ENCODE measurements around a stretch of chr15.

DNA sequence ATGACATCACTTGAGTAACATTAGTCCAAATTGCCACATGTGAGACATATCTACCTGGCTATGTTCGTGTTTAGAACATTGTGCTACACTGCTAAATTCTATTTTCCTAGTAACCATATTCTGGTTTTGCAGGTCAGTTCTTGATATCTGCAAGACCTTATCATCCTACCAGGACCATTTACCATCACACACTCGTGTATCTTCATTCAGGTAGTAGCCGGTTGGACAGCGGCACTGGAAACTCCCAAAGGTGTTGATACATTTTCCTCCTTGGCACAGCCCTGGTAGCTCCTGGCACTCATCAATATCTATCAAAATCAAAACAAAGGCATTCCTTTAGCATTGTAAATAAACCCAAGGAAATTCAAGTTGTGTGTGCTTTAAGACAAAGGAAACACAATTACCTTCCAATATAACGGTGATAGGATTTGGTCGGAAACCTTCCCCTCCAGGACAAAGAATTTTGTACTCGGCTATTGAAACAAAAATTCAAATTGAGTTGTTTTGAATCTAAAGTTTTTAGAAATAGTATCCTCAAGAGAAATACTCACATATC, 134.2 kb downstream of the DUT start:
- PRO-cap = no peak

- PRO-cap = no peak
Observed at GRCh38 chr15:48797828-48798307, 13.0 kb downstream of the CEP152 start.

DNA sequence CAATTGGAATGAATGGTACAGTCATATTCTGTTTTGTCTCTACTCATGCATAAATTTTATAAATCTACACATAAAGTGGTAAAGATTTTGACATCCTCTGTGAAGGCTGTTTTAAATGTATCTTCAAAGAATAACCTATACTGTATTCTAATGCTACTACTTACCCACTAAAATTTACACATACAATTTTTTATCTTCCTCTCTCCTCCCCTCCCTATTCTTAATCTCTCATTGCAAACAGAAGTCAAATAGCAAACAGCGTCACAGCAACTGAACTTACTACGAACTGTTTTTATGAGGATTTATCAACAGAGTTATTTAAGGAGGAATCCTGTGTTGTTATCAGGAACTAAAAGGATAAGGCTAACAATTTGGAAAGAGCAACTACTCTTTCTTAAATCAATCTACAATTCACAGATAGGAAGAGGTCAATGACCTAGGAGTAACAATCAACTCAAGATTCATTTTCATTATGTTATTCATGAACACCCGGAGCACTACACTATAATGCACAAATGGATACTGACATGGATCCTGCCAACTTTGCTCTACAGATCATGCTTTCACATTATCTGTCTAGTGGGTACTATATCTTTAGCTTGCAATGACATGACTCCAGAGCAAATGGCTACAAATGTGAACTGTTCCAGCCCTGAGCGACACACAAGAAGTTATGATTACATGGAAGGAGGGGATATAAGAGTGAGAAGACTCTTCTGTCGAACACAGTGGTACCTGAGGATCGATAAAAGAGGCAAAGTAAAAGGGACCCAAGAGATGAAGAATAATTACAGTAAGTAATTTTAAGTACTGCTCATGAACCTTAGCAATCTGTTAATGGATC, 971 bp downstream of the FGF7 start:
- PRO-cap = no peak

- PRO-cap = no peak
Observed at GRCh38 chr15:49906680-49907088, 212.3 kb downstream of the ATP8B4 start.

- PRO-cap = no peak
Observed at GRCh38 chr15:50088432-50088821, 30.6 kb downstream of the ATP8B4 start.

DNA sequence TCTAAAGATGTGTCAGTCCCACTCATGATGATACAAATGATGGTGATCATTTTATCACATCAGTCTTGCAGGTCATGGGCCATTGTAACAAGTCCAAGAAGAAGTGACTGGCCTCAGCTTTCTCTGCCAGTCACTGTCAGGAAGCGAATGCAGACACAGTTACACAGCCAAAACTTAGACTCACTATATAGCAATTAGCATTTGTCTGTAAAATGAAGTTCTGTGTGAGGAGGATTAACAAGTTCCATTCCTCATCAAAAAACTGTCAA, 18.5 kb downstream of the ATP8B4 start:
- PRO-cap = no peak

GRCh38 chr15:50110306-50110626, 8.8 kb downstream of the ATP8B4 start:
- PRO-cap = no peak

DNA sequence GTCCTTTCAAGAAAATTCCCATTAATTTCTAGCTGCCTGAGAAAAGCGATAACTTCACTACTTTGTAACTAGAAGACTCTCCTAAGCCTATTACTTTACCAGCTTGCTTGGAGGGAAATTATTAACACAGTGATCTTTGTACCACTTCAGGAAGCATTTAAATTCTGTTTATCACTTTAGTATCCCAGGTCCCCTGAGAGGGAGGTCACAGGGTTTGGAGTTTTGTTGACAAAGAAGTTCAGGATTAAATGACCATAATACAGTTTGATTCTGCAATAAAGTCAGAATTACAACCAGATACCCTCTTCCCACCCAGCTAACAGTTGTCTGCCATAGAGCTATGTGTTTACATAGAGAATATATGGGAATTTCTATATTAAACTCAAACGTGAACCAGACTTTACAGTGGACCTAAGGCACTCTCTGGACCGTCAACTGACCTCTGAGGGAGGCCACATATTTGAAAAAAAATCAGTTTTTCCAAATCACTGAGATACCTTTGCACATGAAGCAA, 3.0 kb downstream of the SLC27A2 start:
- PRO-cap = no peak

GRCh38 chr15:50190026-50190535, 8.1 kb downstream of the SLC27A2 start:
- PRO-cap = no peak

DNA sequence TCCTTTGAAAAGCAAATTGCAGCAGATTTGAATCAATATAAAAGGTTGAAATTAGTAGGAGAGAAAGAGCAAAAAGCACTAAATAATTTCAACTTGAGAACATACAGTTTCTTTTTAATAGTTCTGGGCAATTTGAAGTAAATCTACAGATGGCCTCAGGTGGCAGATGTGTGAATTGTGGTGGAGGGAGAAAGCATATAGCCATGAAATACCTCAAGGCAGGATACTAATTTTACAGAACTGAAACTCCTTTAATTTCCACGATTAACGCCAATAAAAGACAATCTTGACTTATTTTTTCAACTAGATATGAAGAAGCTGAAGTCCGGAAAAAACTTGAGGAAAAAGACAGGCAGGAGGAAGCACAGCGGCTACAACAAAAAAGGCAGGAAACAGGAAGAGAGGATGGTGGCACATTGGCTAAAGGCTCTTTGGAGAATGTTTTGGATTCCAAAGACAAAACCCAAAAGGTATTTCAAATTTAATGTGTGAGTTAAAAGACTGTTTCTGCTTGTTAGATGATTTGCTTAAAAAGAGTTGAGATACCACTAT, 34.6 kb downstream of the USP8 start:
- PRO-cap = no peak

GRCh38 chr15:50560319-50560895, 13.9 kb upstream of the USP50 start:
- PRO-cap = no peak

GRCh38 chr15:50677007-50677479, 9.6 kb downstream of the TRPM7 start:
- PRO-cap = no peak

DNA sequence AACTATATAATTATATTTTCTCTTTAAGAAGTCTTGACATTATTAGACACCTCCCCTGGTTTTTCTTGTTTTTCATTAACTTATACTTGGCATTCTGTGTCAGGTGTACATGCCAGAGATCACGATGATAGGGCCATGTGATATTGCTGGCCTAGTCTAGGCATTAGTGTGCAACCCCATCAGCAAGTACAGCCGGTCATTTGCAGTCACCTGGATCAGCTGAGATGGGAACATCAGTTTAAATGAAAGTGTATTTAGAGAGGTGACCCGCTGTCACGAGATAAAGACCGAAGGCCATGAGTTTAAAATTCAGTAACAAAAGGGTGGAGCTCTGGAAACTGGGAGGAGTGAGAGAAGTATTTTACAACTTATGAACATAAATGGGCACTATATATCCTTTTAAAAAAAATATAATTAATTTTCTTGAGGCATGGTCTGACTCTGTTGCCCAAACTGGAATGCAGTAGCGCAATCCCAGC, 12.7 kb upstream of the SPPL2A start:
- PRO-cap = no peak

- PRO-cap = no peak
Observed at GRCh38 chr15:50798711-50799028, 33.2 kb upstream of the SPPL2A start.

DNA sequence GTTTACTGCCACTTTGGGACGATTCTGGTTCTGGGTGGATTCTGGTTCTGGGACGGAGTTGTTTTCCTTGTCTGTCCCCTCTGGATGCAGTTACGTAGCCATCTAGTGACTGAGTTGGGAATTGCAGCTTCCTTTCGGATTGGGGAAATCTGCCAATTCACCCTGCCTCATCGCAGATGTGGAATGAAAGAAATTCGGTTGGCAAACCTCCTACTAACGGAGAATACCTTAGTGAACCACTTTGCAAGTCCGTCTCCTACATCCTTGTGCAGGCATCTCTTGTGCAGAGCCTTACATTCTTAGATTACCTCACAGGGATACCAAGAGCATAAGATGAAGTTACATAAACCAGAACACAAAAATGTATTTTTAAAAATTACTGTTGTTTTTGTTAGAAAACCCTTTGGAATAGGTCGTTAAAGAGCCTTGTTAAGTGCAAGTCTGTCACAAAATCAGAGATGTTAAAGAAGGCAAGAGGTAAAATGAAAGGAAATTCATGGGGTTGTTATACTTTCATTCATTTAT, 31.4 kb upstream of the AP4E1 start:
- PRO-cap = bidirectional peak, plus-strand start at position 170 of the sequence, minus-strand start at position 104 of the sequence

- PRO-cap = no peak
Observed at GRCh38 chr15:51093505-51094568, 869 bp downstream of the TNFAIP8L3 start.

DNA sequence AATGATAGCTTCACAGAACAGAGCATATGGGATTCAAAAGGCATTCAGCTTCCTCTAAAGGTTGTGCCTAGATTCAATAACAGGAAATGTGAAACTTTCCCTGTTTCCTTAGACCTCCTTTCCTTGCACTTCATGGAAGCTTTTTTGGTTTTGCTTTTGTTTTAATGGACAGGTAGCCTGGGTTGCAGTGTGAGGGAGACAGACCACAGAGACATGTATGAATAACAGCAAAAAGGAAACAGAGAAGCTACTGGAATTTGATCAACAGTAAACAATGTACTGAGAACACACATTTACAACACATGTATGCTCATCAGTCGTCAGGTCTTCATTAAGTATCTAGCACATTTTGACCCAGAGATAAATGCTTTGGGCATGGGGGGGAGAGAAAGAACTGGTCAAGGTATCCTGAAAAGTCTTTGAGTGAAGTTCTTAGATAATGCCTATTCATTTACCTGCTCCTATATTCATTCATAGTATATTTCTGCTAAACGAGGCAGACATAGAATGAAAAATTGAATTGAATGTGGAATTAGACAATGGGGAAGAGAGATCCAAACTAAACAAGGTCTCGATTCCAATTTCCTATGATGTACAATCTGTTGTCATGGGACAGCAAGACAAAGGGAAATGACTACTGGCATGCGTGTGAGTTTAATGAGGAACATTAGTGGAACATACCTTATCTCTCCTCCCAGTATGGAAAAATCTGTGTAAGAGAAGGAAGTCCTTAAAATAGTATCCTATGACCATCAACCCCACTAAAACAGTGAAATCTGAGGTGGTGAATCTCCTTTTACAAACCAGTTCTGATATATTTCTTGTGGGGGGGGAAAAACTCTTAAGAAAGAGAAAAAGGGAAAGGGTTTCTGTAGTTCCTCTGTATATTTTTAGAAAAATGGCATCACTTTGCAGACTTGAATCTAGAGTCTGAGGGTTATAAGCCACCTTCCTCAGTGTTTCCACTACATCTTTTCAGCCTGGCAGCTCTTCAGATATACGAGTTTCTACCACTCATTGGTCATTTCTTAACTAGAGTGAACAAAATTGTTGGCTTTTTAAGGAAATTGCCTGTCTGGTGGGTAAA, 2.7 kb upstream of the TNFAIP8L3 start:
- PRO-cap = no peak

DNA sequence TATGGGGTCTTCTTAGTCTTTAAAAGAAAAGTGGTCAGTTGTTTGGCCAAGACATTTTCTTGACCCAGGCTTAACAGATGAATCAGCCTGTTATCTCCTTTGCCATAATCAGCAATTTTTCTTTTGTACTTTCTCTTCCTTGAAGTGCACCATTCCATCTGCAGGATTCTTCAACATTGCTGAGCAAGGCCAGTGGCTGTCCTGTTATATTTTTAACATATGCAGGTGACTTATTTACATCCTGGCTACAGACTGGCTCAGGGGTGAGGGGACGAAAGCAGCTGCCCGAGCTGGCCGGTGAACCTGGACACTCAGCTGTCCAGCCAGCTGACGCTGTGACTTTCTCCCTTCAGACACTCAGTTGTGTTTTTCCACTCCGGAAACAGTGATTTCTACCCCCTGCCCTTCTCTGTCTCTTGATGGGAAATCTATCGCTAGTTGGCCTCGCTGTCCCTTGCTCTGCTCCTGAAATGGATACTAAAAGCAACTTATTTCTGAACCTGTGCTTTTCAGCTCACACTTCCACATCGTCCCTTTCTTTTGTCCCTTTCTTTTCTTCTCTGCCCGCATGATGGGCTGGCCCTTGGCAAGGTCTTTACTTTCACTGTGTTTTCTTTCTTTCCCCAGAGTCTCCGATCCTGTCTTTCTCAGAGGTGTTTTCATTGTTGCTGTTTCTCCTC, 96.6 kb upstream of the TNFAIP8L3 start:
- PRO-cap = no peak

DNA sequence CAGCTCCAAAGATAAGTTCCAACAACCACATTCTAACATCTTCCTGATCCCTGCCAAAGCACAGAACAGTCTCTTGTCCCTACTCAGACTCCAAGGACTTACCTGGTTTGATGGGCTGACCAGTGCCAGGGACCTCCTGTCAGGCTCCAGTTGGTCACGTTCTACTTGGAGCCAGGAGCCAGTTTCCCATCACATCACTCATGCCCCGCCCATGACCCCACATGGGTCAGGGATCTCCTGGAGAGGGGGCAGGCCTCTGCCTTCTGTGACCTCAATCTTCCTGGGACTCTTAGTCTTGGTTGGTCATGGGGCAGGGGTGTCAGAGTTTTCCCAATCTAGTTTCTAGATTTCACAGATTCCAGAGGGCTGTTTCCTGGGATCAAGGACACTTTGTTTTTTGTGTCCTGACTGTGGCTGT, 20.1 kb downstream of the CYP19A1 start:
- PRO-cap = no peak

- PRO-cap = no peak
Observed at GRCh38 chr15:51383327-51383968, 42.0 kb downstream of the GLDN start.